SK-N-DZ (cell line): ENCODE measurements around the gene COX17.

DNA sequence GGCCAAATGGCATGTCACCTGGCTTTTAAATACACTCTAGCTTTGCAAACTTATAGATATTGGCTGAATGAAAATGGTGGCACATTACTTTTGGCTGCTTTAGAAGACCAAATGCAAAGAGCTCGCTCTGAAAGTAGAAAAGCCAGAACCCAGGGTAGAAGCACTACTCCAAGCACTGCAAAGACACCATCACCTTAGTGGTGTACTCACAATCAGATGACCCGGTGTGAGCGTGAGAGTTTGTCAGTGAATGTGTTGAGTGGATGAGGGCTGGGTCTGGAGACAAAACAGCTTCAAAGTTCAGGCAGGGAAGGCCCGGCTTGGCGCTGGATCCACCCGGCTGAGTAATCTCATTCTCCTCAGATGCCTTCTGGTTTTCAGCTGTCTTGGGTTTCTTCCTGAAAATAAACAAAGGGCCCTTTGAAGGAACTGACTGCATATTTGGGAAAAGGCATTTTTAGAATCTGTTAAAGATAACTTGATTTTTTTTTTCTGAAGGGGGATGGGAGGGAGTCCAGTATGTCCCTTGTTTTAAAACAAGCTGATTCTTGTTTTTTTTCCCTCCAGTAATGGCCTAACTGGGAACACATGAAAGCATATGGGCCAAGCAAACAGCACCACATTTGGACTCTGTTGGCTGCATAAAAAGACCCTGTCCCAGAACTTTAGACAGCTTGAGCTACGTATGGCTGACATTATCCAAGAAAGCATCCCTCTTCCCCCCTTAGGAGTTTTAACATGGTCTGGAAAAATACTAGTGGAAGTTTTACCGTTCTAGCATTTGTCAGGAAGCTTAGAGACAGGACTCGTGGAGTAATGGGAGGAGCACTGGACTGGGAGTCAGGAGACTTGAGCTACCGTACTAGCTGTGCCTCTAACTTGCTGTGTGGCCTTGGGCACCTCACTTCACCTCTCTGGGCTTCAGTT is 86.4 kb downstream of the TIGIT start:
RAMPAGE:
- cytosol, long total RNA: no peak
- nucleus, long total RNA: no peak

DNA sequence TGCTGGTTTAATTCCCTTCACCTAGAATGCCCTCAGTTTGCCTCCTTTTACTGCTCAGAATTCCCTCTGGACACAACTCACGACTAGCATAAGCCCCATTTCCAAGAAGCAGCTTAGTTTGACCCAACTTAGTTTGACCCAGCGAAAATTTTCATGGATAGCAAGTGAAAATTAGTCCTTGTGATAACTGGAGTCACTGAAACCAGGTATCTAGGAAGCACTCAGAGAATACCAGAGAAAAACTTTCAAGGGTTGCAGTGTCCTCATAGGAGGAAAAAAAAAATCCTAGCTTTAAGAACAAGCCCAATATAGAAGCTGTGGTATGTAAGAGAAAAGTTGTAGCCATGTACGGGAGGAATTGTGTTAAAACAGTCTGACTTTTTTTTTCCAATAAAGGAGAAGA is 111.0 kb downstream of the TIGIT start:
RAMPAGE:
- cytosol, long total RNA: no peak
- nucleus, long total RNA: no peak

DNA sequence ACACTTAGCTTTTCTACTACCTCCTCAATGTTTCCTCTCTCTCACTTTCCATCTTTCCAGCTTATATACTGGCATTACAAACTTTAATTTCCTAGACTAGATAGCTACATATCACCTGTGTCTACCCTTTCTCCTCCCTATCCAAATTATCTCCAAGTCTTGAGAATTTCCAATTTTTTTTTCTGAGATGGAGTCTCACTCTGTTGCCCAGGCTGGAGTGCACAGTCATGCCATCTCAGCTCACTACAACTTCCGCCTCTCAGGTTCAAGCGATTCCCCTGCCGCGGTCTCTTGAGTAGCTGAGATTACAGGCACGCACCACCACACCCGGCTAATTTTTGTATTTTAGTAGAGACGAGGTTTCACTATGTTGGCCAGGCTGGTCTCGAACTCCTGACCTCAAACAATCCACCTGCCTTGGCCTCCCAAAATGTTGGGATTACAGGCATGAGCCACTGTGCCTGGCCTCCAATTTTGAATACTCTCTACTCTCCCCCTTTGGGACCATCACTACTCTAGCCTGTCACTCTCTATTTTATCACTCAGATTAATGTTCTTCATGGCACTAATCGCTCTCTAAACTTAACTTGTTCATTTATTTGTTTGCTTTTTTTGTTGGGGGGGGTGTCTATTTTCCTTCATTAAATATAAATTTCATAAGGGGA is 230.9 kb downstream of the TIGIT start:
RAMPAGE:
- cytosol, long total RNA: no peak
- nucleus, long total RNA: no peak

GRCh38 chr3:114684834-114685602 is 391.2 kb downstream of the TIGIT start:
RAMPAGE:
- cytosol, long total RNA: no peak
- nucleus, long total RNA: no peak

GRCh38 chr3:114892045-114892602 is 255.0 kb downstream of the ZBTB20 start:
RAMPAGE:
- cytosol, long total RNA: no peak
- nucleus, long total RNA: no peak

RAMPAGE:
- cytosol, long total RNA: no peak
- nucleus, long total RNA: no peak
These were observed 139.0 kb downstream of the ZBTB20 start for GRCh38 chr3:115007912-115008688.

RAMPAGE:
- cytosol, long total RNA: no peak
- nucleus, long total RNA: no peak
These were observed 48.1 kb downstream of the ZBTB20 start for GRCh38 chr3:115098853-115099428.

RAMPAGE:
- cytosol, long total RNA: no peak
- nucleus, long total RNA: no peak
These were observed 167.5 kb downstream of the GAP43 start for GRCh38 chr3:115790637-115791285.

GRCh38 chr3:115791286-115792056 is 168.2 kb downstream of the GAP43 start:
RAMPAGE:
- cytosol, long total RNA: no peak
- nucleus, long total RNA: no peak

RAMPAGE:
- cytosol, long total RNA: no peak
- nucleus, long total RNA: no peak
These were observed 230.0 kb downstream of the IGSF11 start for GRCh38 chr3:118804675-118805046.

RAMPAGE:
- cytosol, long total RNA: no peak
- nucleus, long total RNA: no peak
These were observed 182.9 kb downstream of the IGSF11 start for GRCh38 chr3:118851576-118852261.

RAMPAGE:
- cytosol, long total RNA: no peak
- nucleus, long total RNA: no peak
These were observed 33.6 kb downstream of the TMEM39A start for GRCh38 chr3:119429466-119430556.

DNA sequence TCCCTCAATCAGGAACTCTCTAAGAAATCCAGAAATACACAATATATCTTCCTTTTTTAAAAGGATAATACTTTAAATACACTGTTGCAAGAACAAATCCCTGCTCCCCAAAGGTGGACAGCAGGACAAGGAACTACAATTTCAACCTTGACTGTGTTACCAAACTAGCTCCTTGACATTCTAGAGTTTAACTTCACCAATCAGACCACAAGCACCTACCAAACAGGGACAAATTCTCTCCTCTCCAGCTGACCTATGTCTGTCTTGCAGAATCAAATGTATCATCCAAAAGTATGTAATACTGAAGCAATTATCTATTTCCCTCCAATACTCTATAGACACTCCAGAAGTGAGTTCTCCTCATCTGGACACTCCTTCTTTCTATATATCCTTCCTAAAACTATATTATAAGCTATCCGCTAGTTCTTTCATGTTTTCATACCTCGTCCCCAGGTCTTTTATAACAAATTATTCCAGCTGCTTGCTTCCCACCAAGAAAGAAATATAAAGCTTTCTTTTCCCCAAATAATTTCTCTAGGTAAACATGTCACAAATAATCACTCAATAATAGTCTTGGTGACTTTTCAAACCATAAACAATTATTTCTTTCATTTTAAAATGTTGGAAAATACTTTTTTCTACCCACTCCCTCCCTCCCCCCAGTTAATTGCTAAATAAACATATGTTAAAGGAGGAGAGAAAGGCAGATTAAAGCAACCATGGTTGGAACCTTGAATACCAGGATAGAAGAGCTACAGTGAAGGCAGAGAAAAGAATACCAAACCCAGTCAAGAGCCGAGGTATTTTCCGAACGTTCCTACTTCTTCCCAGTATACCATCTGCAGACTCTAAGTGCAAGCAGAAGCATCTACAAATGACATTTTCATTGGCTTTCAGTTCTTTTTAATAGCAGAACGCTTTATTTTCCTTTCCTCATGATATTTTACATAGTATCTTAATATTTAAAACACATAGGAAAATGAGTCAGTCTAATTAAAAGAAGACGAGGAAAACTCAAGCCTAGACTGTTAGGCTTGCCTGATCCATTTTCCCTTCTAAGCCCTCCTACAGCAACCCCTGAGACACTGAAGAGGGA is 3.5 kb downstream of the TMEM39A start:
RAMPAGE:
- cytosol, long total RNA: no peak
- nucleus, long total RNA: no peak

RAMPAGE:
- cytosol, long total RNA: no peak
- nucleus, long total RNA: no peak
These were observed 632 bp downstream of the TMEM39A start for GRCh38 chr3:119462845-119463121.

RAMPAGE:
- cytosol, long total RNA: no peak
- nucleus, long total RNA: no peak
These were observed 22.6 kb downstream of the POPDC2 start for GRCh38 chr3:119637554-119638421.

DNA sequence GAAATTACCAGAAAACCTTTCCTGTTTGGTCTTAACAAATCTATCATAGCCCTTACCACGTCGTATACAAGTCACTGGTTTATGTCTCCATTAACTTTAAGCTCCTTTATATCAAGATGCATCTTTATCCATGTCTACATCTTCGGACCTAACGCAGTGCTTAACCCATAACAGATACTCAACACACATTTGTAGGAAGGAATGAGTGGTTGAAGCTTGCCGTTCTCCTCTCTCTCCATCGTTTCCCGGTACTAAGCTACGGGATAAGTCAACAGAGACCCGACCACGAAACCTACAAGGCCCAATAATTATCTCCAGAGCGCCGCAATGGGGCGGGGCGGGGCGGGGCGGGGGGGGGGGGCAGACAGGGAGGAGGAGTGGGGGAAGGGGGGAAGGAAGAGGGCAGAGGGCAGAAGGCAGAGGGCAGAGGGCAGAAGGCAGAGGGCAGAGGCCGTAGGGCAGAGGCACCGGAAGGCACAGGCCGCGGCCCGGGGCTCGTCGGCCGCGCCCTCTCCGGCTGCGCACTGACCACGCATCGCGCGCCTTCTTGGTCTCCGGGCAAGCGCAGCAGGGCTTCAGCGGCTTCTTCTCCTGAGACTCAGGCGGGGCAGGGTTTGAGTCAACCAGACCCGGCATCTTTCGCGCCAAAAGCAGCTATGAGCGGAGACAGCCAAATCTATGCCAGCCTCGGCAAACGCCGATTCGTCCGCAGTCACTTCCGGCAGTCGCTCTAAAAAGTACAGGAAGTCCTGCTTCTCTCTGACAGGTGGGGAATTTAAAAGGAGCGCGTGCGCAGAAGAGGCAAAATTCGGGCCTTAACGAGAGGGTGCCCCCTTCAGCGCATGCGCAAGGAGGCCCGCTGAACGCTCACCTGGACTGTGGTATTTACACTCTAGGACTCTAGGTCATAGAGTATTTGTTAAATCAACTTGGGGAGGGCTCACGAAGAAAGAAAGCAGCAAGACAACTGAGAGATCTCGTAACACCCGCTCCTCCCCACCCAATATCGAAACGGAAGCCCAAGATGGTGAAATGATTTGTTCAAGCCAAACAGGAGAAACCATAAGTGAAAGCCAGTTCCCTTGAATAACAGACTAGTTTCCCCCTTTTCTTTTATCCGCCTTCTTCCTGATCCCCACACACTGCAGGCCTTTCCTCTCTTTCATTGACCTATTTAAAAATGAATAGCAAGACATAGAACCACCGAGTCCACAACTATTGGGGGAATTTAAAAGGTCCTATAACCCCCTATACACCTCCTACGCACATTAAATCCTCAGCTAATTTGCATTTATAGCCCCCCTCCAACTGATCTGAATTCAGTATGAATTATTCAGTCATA is at the start of gene COX17:
TSS of gene COX17 (minus strand) at position 732 of the 1,342 bp plus-strand sequence.
RAMPAGE:
- cytosol, long total RNA: start-site peak on the minus strand centred at position 702 of the sequence, 100 bp wide, 3,768 and 1,819 reads in 2 replicates
- nucleus, long total RNA: start-site peak on the minus strand centred at position 713 of the sequence, 22 bp wide, 226 and 248 reads in 2 replicates

GRCh38 chr3:119769449-119769735 is 12.5 kb upstream of the NR1I2 start:
RAMPAGE:
- cytosol, long total RNA: no peak
- nucleus, long total RNA: no peak

DNA sequence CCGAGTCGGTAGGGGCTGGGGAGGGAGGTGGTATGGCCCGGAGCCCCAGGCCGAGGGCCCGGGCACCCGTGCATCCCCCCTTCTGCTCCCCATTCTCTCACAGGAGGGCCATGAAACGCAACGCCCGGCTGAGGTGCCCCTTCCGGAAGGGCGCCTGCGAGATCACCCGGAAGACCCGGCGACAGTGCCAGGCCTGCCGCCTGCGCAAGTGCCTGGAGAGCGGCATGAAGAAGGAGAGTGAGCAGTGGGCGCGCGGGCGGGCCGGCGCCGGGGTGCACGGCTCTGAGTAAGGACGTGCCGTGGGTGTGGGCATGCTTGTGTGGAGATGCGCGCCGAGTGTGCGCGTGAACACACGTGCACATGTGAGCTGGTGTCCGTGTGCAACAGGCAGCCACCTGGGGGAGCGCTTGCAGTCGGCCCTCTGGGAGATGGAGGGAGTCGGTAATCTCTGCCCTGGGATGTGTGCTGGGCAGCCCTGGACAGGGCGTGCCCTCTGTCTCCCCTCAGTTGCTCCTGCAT is 28.1 kb downstream of the NR1I2 start:
RAMPAGE:
- cytosol, long total RNA: no peak
- nucleus, long total RNA: no peak

GRCh38 chr3:119892160-119892448 is 110.2 kb downstream of the NR1I2 start:
RAMPAGE:
- cytosol, long total RNA: no peak
- nucleus, long total RNA: no peak

DNA sequence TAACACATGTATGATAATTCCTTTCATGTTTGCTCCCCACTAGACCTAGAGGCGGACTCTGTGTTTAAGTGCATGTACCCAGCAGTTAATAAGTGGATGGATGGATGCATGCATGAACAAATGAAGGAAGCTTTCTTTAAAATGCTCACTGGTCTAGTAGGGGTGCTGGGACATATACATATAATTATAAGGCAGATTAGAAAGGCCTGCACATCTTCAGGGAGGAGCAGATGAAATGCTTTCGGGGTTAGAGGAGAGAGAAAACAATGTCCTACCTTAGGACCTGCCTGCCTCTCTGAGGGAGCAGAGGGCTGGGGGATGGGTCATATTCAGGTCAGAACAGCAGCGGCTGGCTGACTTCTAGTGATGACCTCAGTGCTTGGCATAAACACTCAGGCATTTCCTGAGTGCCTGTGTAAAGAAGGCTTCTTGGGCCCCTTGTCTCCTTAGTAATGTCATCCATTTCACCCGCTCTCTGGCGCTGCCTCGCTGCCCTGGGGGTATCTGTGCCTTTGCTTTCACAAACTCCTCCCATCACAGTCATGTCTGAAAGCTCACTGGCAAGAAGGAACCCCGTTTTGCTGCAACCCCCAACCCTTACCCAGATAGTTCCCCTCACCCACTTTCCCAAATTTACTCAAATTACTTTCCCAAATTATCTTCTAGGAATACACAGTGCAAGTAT is 82.8 kb upstream of the GSK3B start:
RAMPAGE:
- cytosol, long total RNA: no peak
- nucleus, long total RNA: no peak